Pulmonary lymph node (tissue), 1 donor: ENCODE data around the genes MEIOSIN, NANOS2 and CCDC61.

- PRO-cap: no peak
These were observed 1.8 kb downstream of the POLR1G start for GRCh38 chr19:45407946-45408890.

GRCh38 chr19:45469370-45469576 lies 1.5 kb downstream of the FOSB start:
- PRO-cap: bidirectional peak, plus-strand start at chr19:45469483, minus-strand start at chr19:45469318

DNA sequence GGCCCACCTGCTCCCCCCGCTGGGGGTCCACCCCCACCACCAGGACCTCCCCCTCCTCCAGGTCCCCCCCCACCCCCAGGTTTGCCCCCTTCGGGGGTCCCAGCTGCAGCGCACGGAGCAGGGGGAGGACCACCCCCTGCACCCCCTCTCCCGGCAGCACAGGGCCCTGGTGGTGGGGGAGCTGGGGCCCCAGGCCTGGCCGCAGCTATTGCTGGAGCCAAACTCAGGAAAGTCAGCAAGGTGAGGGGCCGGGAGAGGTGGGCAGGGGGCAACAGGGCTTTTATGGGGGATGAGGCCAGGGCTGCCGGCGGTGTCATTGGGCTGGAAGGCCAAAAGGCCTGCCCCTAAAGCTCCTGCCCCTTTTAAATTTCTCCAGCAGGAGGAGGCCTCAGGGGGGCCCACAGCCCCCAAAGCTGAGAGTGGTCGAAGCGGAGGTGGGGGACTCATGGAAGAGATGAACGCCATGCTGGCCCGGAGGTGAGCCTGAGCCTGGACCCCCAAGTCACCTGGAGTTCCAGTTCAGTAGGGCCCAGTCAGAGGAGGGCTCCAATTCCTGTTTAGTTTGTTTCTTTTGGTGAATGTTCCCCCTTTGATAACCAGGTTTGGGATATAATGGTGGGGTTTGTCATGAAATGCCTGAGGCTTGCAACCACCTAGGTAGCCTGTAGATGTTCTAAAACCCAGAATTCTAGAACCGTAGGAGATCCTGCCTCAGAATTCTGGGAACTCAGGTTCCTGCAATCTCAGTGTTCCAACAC lies 15.2 kb downstream of the VASP start:
- PRO-cap: no peak

- PRO-cap: no peak
These were observed 15.8 kb downstream of the VASP start for GRCh38 chr19:45523230-45523417.

DNA sequence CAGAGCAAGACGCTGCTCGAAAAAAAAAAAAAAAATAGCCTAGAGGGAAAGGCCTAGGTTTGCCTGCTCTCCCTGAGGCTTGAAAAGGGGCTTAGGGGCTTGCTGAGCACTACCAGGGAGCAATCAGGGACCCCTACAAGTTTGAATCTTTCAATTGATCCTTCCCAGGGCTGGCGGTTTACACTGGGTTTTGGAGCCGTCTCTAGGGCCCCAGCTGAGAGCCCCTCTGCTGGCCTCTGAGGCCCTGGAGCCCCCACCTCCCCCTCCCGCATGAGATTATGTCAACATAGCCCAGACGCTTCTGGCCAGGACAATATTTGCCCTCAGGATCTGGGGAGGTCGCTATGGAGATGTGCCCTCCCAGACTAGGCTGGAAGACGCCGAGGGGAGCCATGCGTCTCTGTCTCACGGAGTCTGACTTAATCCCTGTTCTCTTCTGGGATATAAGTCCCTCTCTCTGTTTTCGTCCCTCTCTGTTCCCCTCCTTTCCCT lies 10.2 kb upstream of the GIPR start:
- PRO-cap: no peak

GRCh38 chr19:45733241-45733691 lies at the start of gene MEIOSIN:
Gene MEIOSIN (plus strand): TSS chr19:45733439.
- PRO-cap: no peak

DNA sequence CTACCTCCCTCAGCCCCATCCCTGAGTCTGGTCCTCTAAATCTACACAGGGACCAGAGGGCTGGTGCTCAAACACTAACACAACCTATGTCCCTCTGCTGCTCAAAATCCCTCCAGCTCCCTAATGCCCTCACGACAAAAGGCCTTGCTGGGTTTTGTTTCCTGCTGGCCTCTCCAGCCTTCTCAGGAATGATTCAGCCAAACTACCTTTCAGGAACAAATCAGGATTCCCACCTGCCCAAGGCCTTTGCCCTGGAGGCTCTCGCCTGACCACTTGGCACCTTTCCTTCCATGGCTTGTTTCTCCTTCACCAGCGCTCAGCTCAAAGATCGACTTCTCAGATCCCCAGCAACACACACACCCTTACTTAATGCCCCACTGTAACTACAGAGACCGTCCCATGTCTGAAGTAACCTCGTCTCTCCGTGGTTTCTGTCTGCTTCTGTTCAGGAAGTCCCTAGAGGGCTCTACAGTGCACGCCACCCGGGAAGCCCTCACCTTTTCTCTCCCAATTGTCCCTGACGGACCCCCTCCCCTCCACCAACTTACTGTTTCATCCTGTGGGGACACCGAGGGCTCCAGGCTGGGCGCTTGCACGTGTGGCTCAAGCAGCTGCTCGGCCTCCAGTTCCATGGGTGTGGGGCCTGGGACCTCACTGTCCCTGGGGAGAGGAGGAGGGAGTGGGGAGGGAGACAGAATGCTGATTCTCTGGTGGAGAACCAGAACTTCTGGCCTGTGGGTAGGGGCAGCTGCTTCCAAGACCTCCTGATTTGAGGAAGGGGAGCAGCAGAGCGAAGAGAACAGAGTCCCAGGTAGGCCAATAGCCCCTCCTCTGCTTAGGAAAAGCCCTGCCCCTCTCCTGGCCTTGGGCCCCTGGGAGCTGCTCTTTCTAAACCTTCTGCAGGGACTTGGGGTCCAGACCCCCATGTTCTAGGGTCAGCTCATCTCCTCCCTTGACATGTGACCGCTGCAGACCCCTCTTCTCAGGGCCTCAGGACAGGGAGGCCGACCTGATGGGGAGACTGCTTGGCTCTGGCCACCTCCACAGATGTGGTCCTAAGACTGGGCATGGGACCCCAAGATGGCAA lies 3.4 kb upstream of the SIX5 start:
- PRO-cap: no peak

GRCh38 chr19:45901145-45901932 lies 1.1 kb downstream of the MYPOP start:
- PRO-cap: no peak

- PRO-cap: no peak
These were observed at the start of gene NANOS2 for GRCh38 chr19:45914639-45915168. Gene NANOS2 (minus strand): TSS chr19:45914778.

DNA sequence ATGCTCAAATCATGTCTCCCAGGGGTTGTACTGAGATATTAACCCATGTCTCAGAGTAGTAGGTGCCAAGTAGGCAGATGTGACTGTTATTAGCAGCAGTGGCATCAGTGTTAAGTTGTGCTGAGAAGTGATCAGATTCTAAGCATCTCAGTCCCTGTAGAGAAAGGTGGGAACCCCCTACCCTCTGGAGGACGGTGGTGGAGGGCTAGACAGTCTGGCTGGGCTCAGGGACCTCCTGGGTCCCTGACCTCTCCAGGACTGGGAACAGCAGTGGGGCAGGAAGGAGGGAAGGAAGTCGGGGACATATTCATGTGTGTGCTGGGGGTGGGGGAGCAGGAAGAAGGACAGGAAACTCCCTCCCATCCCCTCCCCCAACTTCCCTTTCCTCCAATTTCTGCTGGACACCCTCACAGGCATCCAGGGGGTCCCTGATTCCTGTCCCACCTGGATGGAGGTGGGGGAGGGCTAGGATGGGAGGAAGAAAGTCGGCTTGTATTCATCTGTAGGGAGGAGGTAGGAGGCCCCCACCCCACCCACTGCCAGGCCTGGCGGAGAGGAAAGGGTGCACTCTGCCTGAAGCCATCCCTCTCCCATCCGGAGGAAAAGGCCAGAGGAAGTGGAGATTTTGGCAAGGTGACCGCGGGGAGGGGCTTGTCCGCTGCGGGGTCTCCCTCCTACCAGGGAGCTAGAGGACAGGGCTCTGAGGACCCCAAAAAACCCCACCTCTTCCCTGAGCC lies 2.4 kb downstream of the NOVA2 start:
- PRO-cap: no peak

DNA sequence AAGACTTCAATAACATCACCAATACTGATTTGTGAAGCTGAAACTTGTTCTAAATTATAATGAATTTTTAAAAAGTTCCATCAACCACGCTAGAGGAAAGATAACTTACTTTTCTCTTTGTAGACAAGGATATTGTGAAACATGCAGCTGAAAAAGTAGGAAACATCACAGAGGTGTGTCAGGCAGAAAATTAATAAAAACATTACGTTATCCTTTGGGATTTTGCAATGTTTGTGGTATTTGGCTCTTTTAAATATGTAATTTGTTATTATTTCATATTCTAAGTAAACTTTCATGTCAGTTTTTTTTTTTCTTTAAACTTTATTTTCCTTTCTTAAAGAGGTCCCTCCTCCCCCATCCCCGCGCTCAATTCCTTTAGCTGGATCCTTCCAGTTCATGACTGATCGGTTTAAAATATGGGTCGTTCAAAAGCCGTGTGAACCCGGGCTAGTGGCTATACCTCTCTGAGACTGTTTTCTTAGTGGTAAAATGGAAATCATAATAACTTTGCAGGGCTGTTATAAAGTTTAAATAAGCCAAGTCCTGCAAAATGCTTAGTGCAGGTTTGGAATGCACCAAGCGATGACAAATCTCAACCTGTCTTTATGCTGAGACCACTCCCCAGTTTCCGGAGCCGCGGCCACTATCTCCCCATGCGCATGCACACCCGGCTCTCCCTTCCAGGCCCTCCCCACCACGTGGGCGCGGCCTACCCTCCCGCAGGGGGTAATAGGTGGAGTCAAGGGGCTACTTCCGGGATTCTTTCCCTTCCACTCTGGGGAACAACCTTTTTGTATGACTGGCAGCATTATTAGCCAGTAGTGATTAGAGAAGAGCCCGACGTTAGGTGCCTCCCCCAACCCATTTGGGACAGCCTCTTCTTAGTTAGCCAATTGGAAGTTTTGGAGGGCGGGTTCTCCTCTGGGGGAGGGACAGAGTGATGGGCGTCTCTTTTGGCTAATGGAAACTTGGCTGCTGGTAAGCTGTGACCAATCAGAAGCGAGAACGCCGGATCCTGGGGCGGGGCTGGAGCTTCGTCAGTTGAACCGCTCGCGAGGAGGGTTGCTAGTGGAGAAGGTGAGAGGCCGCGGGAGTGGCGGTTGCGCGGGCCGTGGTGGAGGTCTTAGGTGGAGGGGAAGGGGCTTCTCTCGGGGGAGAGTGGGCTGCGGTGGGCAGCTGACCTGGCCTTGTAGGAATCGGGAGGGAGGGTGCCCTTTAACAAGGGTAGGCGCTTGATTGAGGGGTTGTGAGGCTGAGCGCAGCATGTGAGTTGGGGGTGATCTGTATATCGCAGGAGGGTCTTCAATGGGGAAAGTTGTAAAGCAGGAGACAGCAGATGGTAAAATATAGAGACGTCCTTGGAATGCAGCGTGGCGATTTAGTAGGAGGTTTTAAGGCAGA lies at the start of gene CCDC61:
Gene CCDC61 (plus strand): TSS at position 1,040 of the 1,401 bp plus-strand sequence.
- PRO-cap: unidirectional peak, plus-strand start at position 1,068 of the sequence

GRCh38 chr19:46211519-46212025 lies 18.0 kb upstream of the IGFL1 start:
- PRO-cap: no peak

DNA sequence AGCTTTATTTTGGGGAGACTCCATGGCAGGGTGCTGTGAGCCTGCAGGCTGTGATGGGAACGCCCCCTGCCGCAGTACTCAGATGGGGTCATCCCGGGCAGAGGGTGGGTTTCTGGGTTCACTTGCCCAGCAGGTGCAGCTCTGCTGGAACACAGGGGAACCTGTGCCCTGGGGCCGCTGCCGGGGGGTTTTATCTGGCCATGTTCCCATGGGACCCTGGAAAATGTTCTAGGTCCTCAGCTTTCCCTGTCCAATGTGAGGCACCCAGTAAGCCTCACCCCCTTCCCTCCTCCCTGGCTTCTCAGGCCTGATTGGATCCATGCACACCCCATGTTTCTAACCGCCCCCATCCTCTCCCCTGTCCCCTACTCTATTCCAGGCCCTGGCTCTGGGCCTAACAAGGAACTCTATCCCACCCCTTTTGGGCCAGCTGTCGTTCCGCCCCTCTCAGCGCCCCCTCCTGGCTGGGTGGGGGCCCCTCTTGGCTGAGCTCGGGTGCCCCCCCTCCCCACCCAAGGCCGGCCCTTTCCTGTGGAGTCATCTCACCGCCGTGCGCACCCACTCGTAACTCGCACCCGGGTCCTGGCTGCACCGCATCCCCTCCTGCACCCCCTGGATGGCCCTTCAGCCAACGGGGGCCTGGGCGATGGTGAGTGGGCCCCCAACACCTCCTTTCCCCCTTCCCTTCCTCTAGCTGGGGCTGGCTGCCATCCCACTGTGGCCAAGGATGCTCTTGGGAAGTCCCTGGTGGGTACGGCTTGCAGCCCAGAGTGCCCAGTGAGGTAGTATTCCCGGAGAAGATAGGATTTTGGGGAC lies 1.2 kb downstream of the HIF3A start:
- PRO-cap: bidirectional peak, plus-strand start at position 567 of the sequence, minus-strand start at position 255 of the sequence

DNA sequence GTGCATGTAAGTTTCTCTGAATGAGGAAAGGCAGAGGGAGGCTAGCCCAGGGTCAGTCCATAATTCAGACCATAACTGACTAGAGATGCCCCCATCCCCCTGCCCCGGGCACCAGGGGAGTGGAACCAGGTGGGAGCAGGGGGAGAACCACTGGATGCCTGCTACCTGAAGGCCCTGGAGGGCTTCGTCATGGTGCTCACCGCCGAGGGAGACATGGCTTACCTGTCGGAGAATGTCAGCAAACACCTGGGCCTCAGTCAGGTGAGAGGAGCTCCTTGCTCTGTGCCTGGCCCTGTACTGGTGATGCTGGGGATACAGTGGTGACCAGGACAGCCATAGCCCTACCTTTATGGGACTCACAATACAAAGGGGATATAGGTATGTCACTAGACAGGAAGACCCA lies 8.3 kb downstream of the HIF3A start:
- PRO-cap: no peak

DNA sequence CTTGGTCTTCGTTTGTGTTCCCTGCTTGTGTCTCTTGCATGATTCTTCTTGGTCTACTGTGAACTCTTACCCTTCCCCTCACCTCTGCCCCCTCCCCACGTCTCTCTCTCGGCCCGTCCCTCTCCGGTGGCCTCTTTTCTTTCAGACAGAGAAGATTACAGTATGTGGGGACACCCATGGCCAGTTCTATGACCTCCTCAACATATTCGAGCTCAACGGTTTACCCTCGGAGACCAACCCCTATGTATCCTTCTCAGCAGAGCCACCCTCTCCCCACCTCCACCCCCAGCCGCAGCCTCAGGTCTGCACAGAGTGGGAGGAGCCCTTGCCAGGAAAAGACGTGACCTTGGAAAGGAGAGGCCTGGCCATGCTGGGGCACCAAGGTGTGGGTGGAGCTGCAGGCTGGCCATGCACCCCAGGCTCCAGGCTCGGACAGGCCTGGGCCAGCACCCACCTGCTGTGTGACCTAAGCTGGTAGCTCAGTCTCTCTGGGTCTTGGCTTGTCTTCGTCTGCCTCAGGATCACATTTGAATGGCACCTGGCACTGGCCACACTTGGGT lies 29.6 kb downstream of the CCDC8 start:
- PRO-cap: unidirectional peak, minus-strand start at position 110 of the sequence

GRCh38 chr19:46391778-46392924 lies 21.2 kb downstream of the CCDC8 start:
- PRO-cap: no peak

GRCh38 chr19:46407720-46408046 lies 5.7 kb downstream of the CCDC8 start:
- PRO-cap: no peak

DNA sequence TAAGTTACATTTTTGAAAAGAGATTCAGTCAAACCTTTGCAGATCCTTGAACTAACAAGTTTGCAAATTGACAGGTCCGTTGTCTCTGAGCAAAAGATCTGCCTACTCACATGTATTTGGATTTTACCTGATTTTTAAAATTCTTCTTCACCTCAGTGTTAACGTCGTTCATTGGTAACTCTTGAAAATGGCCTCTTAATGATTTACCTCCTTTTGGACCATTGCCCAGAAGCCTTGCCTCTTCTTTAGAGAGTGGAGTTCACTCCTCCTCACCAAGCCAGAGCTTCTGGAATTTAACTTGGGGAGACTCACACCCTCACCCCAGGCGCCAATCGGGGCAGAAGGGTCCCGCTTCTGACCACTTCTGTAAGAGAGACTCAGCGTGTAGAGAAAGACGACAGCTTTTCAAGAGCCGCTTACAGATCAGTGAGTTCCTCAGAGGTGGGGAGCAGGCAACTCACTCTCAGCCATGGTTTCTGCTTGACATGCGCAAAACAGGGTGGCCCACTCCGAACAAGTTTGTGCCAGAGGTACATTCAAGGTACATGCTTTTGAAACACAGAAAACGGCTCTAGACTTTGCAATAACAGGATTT lies 2.7 kb downstream of the PNMA8C start:
- PRO-cap: no peak

DNA sequence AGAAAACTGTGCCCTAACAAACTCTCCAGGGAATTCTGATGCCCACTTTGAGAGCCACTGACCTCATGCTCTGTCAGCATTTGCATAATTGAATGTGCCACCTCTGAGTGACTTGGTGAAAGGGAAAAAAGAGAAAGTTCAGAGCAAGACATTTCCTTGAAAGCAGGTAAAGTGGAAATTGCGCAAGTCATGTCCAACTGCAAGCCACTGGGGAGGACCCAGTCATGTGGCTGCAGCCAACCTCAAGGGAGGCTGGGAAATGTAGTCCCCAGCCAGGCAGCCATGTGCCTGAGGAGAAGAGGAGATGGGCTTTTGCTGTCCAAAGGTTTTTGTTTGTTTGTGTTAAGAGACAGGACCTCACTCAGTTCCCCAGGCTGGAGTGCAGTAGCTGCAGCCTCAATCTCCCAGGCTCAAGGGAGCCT lies 50.8 kb upstream of the PNMA8B start:
- PRO-cap: no peak

DNA sequence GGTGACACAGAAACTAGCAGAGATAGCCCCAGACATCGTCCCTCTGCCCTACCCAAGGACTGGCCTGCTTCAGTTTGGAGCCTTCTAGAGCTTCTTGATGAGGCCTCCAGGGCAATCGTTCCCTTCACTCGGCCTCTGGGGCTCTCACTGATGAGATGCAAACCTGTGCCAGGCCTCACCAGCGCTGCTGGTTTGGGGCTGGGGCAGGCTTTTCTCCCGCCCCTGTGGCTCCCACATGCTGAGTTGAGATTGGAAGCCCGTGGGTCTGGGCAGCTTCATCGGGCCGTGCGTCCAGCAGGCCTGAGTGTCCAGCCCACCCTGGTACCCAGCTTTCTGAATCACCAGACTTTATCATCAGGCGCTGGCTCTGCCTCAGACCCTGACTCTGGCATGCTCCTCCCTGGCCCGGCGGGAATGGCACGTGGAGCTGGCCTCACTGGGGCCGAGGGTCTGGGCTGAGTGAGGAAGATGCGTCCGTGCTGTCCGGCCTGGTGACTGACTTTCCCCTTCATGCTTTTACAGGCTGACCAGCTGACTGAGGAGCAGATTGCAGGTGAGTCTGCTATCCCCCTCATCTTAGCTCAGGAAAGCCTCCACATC lies 4.3 kb downstream of the CALM3 start:
- PRO-cap: no peak